HGPS cell (cell line): ENCODE data around the genes PTP4A2 and KIAA1522.

- RRBS, result no CpG with 5 or more reads among the region's 18 CpGs
Observed at GRCh38 chr1:31523664-31524754, 52.3 kb upstream of the TINAGL1 start.

GRCh38 chr1:31617949-31618644, 608 bp downstream of the HCRTR1 start:
- RRBS, result 3% methylated on average over 19 of the region's 49 CpGs

DNA sequence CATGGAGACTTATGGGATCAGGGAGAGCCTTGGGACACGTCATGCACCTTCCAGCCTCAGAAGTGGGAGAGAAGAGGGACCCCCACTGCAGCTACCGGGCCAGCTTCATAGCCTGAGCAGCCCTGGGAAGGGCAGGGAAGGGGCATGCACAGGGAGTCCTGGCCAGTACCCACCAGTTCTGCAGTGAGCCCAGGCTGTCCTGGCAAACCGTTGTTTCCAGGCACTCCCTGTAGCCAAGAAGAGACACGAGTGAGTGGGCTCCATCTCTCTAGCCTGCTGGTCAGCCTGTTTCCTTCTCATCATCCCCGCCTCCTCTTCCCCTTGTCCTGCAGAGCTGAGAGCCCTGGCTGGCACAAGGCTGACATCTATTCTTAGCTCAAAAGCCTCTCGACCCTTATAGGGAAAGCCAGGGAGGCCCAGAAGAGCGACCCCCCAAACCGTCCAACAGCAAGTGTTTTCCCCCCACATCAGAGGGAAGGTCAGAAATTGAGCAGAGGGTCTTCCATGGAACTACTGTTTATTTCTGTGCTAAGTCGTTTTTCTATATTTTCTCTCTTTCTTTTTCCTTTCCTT, 28.6 kb downstream of the COL16A1 start:
- RRBS, result no CpG with 5 or more reads among the region's 9 CpGs

- RRBS, result 81% methylated on average over 6 of the region's 15 CpGs
Observed at GRCh38 chr1:31694617-31695412, 9.0 kb downstream of the COL16A1 start.

DNA sequence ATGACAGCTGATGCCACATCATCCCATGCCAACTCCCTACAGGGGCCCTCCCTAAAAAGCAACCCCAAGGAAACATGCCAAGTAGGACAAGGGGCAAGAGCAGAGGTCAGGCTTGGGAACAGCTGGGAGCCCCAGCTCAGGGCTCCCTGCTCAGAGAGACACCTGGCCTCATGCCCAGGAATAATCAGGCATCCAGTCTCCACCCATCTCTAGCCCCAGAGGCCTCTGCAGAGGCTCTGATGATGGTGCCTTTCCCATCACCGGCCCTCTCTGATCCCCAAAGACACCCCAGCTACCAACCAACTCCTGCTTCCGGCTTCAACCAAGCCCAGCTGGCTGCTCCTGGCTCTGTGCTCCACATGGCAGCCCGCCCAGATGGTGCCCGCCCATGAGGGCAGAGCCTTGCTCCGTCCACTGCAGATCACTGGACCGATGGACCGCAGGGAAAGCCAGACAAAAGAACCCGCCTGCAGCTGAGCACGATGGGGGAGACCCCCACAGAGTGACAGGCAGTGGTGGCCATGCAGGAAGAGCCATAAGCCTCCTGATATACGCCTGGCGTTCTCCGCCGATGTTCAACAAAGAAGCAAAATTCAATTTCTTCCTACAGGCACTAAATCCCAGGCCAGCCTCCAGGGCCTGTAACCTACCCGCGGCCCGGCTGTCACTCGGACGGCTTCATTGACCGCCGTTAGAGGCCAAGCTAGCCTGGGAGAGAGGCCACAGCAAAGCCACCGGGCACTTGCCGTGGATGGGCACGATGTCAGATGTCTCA, 10.0 kb downstream of the ADGRB2 start:
- RRBS, result 66% methylated on average over 7 of the region's 23 CpGs

DNA sequence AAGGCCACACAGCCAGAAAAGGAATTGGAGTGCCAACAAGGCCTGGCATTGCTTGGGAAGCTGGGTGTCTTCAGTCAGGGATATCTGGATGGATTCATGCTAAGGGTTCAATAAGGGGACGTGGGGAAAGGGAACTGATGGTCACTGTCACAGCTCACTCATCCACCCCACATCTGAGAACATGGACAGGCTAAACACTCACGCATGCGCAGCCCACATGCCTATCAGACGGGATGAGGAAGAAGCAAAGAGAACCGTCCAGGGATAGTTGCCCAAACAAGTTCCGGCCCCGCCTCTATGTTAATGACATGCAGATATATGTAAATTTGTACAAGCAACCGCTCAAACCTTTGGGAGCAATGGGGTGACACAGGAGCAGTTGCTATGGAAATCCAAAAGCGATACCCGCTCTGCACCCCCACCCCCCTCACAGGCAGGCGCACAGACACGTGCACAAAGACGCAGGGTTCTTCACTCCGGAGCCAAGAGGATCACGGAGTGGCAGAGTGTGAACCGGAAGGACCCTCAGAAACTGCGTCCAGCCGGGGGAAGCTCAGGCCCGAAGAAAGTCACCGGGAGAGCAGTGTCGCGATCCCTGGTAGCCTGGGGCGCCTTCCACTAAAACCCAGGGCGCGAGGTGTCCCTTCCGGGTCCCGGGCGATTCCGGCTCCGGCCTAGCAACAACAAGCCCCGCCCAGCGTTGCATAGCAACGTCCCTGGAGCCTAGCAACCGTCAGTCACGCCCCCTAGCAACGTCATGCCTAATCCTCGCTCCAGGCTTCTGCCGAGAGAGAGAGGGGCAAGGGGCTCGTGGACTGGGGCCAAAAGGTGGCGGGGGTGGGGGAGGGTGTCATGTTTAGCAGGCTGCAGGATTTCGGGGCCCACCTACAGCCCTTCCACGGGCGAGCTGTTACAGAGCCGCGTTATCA, 24.1 kb upstream of the ADGRB2 start:
- RRBS, result 4% methylated on average over 8 of the region's 45 CpGs

DNA sequence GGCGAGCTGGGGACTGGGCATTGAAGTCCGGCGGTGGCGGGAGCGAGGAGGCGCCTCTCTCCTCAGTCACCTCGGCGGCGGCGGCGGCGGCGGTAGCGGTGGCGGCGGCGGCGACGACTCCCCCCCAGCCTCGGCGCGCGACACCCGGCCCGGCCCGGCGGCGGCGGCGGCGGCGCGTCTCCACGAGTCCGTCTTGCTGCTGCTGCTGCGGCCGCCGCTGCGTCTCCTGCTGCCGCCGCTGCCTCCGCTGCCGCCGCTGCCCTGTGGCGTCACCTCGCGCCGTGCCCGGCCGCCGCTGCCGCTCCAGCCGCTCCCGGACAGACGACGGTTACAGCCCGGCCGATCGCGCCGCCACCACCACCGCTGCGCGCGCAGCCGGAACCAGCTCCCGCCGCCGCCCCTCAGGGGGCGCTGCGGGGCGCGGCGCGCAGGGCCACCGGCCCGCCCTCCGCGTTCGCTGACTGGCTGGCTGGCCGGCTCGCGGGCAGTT, at the start of gene PTP4A2:
Gene PTP4A2 (minus strand): TSS at position 379 of the 490 bp plus-strand sequence.
- RRBS, result 1% methylated on average over 28 of the region's 83 CpGs

DNA sequence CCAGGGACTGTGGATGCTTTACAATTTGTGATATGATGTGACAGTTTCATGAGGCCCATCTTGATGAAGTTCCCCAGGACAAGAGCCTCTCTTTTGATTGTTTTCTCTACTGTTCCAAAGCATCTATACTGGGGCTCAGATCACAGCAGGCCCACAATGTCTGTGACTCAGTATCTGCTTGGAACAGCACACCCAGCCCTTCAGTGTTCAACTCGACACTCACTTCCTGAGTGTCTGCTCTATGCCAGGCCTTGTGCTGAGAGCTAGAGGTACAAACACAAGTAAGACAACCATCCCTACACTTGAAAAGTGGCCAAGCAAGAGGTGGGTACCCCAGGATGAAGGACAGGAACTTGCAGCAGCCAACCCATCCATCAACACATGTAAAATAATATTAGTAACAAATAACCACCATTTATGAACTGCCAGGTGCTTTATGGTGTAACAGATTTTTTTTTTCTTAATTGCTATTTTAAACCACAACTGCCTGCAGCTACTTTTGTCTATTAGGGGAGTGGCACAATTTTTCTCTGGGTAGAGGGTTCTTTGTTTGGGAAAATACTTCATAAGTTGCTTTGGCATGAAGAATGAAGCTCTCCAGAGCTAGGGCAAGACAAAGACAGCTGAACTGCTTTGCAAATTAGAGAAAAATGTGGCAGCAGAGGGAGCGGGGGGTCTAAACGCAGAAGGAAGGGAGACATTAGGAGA, 28.8 kb upstream of the KHDRBS1 start:
- RRBS, result no CpG with 5 or more reads among the region's 3 CpGs

DNA sequence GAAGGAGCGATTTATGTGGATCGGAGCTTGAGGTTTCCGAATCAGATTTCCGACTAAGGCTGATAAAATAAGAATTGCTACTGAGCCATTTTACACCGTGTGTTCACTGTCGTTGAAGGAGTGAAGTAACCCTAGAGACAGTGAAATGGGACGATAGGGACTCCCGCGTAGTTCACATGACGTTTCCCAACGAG, 1.2 kb downstream of the KHDRBS1 start:
- RRBS, result no CpG with 5 or more reads among the region's 11 CpGs

DNA sequence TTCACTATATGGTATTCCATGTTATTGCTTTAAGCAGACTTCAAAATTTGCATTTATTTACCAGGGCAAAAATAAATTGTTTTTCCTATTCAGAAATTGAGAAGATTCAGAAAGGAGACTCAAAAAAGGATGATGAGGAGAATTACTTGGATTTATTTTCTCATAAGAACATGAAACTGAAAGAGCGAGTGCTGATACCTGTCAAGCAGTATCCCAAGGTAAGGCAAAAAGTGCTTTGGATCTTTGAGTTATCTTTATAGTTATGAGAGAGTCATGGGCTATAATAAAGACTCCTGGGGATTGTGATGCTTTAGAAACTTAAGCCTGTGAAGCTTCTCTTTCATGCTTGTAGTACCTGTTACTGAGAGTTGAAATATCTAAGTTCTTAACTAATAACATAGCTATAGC, 16.5 kb downstream of the KHDRBS1 start:
- RRBS, result no CpG with 5 or more reads among the region's 1 CpG

- RRBS, result no CpG with 5 or more reads among the region's 9 CpGs
Observed at GRCh38 chr1:32094696-32095179, 13.1 kb upstream of the KPNA6 start.

DNA sequence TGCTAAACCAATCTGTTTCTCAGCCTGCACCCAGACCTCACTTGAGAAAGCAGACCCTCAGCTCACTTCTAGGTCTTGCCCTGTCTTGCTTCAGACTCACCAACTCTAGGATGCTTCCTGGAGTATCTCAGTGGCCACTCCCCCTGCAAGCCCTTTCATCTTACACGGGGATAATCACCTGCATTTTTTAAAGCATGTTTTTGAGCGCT, 6.4 kb downstream of the BSDC1 start:
- RRBS, result no CpG with 5 or more reads among the region's 2 CpGs

DNA sequence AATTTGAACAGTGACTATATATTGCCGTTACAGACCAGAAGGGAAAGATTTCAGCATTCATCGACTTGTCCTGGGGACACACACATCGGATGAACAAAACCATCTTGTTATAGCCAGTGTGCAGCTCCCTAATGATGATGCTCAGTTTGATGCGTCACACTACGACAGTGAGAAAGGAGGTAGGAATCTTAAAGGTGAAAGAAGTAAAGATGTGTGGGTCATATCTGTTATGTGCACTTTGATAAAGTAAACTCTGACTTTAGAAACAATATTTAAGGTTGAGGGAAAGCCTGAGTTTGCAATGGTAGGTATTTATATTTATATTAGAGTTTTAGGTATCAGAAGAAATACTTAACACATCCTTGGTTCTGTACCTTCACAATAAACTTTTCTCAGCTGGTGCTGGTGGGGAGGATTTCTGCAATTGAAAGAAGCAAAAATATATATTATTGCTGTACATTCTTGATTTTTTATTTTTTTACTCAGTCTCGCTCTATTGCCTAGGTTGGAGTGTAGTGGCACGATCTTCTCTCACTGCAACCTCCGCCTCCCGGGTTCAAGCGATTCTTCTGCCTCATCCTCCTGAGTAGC, 6.5 kb downstream of the RBBP4 start:
- RRBS, result no CpG with 5 or more reads among the region's 10 CpGs

DNA sequence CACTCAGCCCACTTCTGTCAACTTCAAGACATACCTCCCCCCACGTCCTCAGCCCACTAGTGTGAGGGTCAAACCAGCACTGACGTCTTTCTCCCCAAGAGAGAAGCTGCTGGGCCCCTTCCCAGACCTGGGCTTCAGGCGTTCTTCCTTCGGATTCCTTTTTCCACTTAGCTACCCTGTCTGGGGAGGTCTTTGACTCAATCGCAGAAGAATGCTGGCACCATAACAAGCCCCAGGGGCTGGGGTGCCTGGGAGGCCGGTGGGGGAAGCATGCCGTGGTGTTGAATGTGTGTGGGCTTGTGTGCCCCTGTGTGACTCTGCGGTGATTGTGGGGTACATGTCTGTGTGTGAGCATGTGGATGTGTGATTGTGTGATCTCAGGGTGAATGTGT, 850 bp upstream of the SYNC start:
- RRBS, result no CpG with 5 or more reads among the region's 8 CpGs

GRCh38 chr1:32704061-32704528, 1.5 kb upstream of the SYNC start:
- RRBS, result no CpG with 5 or more reads among the region's 10 CpGs

- RRBS, result no CpG with 5 or more reads among the region's 5 CpGs
Observed at GRCh38 chr1:32715629-32716229, 13.2 kb upstream of the SYNC start.

- RRBS, result no CpG with 5 or more reads among the region's 6 CpGs
Observed at GRCh38 chr1:32728704-32729532, 12.7 kb upstream of the KIAA1522 start.

DNA sequence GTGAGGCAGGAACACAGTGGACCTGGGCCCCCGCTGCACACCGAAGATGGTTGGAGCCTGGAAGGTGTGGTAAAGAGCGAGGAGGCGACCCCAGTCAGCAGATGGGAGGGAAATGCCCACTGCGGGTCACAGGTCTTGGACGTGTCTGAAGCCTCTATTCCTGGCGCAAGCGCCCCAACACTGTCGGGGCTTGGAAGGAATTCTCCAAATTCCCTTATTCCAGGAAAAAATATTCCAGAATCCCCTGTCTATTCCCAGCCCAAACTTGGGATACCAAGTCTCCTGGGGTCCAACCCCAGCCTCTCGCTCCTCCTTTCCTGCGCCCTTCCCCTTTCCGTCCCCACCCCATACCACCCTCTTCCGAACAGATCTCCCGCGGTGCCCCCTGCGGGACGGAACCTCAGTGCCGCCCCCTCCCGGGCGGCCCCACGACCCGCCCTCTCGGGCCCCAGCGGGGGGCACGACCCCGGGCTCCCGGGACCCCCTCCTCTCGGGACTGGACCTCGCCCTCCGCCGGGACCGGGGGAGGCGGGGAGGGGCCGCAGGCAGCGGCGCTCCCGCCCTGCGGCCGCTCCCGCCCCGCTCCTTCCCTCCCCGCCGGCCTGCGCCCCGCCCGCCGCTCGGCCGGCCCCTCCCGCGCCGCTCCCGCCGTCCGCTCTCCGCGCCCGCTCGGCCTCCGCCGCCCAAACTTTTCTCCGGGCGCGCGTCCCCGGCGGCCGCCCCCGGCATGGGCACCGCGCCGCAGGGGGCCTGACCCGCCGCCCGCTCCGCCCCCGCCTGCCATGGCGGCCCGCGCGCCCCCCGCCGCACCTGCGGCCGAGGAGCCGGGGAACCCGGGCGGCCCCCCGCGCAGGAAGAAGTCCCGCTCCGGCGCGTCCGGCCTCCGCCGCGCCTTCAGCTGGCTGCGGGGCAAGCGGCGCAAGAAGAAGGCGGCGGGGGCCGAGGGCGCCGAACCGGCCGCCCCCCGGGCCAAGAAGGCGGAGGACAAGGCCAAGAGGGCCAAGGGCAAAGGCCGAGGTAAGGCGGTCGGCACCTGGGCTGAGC, at the start of gene KIAA1522:
Gene KIAA1522 (plus strand): TSS at position 658 of the 1,044 bp plus-strand sequence.
- RRBS, result 3% methylated on average over 62 of the region's 113 CpGs

DNA sequence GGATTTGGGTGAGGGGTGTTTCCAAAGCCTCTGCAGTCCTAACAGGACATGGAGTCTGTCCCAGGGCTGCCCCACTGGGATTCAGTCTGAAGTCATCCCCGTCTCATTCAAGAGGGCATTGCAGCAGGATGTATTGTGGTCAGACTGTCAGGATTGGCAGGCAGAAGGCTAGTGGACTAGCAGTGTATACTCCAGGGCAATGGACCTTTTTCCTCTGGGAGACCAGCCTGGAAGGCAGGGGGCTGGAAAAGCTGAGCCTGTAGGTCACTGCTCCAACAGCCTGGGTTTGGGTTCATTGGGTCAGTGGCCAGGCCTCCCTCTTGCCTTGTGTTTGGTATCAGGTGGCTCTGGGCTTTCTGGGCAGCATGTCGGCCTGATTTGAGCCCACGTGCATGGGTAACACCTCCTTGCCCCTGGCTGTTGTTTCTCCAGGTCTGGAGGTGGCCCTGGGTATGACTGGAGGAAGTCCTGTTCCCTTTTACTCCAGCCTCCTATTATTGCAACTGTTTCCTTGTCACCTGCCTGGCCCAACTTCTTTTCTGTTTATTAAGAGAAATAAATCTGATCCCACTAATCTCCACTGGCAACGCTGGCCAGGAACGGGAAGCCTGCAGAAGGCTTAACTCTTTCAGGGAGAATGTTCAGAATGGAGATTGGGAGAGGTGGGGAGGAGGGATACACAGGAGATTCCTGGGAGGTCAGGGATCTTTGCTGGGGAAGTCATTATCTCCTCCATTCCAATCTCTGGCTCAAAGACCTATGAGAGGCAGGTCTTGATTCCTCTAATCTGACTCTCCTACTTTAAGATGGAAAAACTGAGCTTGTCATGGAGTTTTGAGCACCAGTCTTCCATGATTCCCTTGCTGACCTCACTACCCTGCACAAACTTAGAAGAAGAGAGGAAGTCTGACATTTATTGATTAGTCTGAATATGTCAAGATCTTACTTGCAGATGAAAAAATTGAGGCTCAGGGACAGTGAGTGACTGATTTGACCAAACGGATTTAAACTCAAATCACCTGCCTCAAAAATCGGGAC, 2.2 kb downstream of the KIAA1522 start:
- RRBS, result no CpG with 5 or more reads among the region's 7 CpGs